HT1080 (cell line): ENCODE measurements around a stretch of chr4.

DNA sequence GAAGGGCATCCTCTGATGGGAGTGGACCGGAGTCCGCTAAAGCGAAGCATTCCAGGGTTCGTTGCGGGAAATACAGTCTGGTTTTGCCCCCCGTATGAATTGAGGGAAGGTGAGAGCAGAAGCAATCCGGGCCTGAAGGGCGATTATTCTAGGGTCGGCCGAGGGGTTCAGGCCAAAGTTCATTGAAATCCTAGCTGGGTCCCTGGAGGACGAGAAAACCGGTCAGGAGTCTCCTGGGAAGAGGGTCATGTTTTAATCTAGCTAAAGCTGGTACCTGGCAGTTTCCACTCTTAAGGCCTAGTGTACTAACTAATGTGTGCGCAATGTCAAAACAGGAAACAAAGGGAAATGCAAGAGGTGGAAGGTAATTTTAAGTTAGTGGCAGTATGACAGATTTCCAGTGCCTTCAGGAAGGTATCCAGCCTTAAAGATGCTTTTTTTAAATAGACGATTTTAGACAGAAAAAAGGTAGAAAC lies 324 bp downstream of the FAM200B start:
RAMPAGE:
- cytosol, long total RNA = no peak
- long total RNA = no peak
- nucleus, long total RNA = no peak

DNA sequence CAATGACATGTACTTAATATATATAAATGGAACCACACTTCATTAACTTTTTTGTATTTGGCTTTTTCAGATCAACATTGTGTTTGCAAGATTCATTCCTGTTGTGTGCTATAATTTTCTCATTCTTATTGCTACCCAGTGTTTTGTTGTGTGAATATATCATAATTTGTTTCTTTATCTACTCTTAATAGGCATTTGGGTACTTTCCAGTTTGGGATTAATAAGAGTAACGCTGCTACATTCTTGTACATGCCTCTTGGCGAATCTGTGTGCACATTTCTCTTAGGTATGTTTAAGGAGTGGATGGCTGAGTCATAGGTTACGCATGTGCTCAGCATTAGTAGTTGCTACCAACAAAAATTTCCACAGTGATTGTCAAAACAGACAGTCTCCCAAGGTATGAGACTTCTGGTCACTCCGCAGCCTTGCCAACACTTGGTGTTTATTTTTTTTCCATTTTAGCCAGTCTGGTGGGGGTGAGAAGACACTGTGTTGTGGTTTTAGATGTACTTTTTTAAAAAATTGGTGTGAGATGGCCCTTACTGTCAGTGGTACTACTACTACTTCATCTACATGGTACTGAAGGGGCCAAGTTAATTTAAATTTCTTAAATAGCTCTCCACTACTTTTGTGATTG lies 44.6 kb downstream of the FGFBP1 start:
RAMPAGE:
- cytosol, long total RNA = no peak
- long total RNA = no peak
- nucleus, long total RNA = no peak

RAMPAGE:
- cytosol, long total RNA = no peak
- long total RNA = no peak
- nucleus, long total RNA = no peak
These were observed 915 bp downstream of the PROM1 start for GRCh38 chr4:16083047-16083169.

DNA sequence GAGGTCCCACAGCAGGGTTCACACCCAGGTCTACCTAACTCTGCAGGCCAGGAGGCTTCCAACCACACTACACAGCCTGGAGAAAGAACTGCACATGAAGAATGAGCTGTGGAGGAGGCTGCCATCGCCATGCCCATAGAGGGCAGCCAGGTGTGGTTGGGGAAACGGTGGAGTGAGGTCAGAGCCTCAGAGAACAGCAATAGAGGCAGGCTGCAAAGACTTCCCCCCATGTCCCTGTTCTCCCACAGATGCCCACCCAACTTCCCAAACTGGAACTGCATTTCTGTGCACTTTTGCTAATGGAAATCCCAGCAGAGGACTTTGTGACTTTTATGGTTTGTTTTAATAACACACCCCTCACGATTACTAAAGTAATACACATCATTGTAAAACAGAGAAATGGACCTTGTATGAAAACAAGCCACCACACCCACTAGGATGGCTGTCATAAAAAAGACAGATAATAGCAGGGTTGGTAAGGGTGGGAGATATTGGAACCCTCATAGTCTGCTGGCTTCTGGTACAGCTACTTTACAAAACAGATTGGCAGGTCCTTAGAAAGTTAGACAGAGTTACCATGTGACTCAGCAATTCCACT lies 59.0 kb upstream of the PROM1 start:
RAMPAGE:
- cytosol, long total RNA = no peak
- long total RNA = no peak
- nucleus, long total RNA = no peak

DNA sequence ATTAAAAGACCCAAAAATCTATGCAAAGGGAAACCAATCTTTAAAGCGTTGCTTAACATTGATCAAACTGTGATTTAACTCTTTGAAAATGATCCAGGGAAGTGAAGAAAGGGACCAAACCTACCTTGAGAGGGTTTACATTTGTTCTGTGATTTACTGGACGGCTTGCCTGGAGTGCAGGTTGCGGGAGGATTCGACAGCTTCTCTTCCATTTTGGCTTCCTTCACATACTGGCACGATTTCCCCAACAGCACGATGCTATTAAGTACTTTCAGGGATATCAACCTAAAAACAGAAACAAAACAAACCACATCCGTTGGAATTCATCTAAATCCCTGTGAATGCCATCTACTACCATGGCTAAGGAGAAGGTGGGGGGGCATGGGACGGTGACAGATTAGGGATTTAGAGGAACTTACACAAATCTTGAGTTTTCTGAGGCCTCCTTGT lies 59.7 kb downstream of the TAPT1 start:
RAMPAGE:
- cytosol, long total RNA = no peak
- long total RNA = no peak
- nucleus, long total RNA = no peak

GRCh38 chr4:16896213-16896724 lies 2.2 kb downstream of the LDB2 start:
RAMPAGE:
- cytosol, long total RNA = no peak
- long total RNA = no peak
- nucleus, long total RNA = no peak

RAMPAGE:
- cytosol, long total RNA = no peak
- long total RNA = no peak
- nucleus, long total RNA = no peak
These were observed 572 bp upstream of the LDB2 start for GRCh38 chr4:16899031-16899402.

DNA sequence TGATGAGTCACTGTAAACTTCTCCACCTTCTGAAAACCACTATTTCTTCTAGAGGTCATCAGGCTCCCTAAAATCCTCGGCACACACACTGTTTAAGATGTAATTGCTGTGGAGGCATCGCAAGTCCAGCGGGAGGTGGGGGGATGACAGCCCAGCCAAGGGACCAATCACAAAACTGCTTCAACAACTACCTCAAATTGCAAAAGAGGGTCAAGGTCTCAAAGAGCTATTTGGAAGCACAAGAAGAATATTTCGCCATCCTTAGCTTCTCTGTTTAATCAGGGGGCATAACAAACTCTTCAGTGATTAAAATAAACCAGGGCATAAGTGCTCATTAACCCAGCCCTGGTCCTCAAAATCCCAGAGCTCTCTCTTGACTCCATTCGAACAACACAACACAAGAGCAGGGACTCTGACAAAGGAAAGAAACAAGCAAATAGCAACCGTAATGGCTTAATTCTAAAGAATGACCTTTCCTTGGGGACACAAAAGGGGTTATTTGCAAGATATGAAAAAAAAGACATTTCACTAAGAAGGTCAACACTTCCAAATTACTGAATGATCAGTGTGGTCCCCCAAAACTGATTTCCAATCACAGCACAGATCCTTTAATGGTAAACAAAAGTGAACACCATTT lies 13.7 kb downstream of the QDPR start:
RAMPAGE:
- cytosol, long total RNA = no peak
- long total RNA = no peak
- nucleus, long total RNA = no peak

GRCh38 chr4:17515281-17515769 lies 360 bp downstream of the CLRN2 start:
RAMPAGE:
- cytosol, long total RNA = no peak
- long total RNA = no peak
- nucleus, long total RNA = no peak

DNA sequence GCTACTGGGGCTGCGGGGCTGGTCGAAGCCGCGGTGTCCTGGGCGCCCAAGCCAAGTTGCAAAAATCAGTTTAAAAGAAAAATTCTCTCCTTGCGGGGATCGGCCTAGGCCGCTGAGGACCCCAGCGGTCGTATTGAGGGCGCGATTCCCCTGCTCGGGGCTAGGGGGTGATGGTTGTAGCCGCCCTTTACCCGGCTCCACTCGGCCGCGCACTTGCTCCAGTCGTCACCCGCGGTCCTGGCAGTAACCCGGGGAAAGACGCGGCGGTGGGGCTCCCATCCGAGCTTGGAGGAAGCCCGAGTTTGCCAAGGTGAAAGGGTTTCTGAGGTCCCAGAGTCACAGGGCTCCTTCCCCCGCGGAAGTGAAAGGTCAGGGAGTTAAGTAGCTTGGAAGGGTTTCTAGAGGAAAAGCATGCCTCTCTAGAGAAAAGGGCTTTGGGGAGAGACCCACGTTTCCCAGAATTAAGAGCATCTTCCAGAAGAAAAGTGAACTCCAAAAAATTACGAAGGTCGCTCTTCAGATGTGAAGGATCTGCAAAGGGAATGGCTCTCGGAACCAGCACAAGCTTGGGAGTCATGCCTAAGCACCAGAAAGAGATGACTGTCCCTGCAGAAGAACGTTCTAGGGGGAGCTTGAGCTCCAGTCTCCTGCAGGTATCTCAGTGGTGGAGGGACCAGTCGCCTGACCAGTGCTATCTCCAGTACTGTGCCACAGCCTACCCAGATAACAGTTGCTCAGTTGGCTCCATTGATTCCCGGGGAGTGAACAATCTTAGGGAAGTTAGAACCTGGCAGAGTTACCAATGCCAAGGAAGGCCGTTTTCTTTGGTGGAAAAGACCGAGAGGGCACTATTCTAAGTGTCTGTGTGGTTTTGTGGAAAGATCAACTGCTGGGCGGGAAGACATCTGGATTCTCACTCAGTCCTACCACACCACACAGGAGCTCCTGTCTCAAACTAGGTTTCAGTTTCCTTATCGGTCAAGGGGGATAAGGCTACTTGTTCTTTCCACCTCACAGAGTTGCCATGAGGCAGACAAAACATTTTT lies 943 bp downstream of the LAP3 start:
RAMPAGE:
- cytosol, long total RNA = no peak
- long total RNA = no peak
- nucleus, long total RNA = no peak

DNA sequence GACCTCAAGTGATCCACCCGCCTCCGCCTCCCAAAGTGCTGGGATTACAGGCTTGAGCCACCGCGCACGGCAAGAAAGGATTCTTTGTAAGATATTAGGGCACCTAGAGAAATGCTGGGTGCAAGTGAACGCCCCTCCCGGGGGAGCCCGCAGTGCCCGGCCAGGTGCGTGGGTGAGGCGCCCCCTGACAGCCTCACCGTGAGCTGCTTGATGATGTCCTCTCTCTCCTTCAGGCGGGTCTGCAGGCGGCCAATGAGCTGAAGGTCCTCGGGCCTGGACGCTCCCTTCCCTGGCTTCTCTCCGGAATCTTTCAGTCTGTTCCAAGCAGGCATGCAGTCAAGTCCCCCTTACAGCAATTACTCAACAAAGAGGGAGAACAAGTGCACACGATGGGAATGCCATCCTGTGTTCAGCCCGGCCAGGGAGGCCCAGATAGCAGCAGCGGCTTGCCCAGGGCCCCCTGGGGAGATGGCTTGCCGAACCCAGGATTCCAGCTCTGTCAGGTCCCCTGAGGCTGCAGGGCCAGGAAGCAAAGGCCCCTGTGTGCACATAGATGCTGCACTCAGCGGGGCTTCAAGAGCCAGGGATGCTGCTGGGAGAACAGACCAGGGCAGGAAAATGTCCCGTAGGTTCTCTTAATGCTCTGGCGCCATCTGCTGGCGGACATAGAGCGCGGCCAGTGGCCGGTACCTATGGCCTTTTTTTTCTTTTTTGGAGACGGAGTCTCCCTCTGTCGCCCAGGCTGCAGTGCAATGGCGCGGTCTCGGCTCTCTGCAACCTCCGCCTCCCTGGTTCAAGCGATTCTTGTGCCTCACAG lies 22.1 kb downstream of the MED28 start:
RAMPAGE:
- cytosol, long total RNA = no peak
- long total RNA = no peak
- nucleus, long total RNA = no peak

GRCh38 chr4:20251283-20251660 lies 433 bp upstream of the SLIT2 start:
RAMPAGE:
- cytosol, long total RNA = no peak
- long total RNA = no peak
- nucleus, long total RNA = no peak

GRCh38 chr4:20431356-20431971 lies 179.8 kb downstream of the SLIT2 start:
RAMPAGE:
- cytosol, long total RNA = no peak
- long total RNA = no peak
- nucleus, long total RNA = no peak

GRCh38 chr4:22395263-22396006 lies 120.4 kb downstream of the ADGRA3 start:
RAMPAGE:
- cytosol, long total RNA = no peak
- long total RNA = no peak
- nucleus, long total RNA = no peak

DNA sequence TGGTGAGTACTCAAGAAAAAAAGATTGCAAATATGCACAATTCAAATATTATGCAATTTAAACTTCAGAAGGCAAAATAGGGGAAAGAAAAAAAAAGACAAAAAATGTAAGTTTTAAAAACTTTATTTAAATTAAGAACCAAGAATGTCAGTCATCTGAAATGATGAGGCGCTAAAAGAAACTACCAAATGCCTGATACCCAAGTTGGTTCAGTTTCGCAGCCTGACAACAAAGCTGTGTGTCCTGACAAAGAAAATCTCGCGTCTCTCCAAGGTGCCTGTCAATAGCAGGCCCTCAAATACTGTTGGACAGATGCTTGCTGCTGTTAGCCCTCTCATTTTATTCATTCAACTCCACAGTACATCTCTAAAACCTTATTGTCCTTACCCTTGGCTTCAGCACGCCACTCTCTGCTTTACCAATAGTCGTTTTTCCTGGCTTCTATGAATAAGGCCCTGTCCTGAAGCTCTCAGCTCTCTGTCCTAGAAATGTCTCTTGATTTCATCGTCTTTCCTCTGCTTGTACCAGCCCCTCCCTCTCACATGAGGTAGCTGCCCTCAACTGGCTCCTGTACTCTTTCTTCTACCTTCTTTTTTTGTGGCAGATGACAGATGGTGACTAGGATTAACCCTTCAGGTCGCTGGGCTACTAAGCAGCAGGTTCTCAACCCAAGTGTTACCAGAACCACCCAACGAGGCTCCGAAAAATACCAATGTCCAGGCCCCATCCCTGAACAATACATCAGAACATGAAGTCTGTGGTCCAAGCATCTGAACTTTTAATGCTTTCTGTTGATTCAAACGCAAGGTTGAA lies 11.5 kb downstream of the ADGRA3 start:
RAMPAGE:
- cytosol, long total RNA = no peak
- long total RNA = no peak
- nucleus, long total RNA = no peak

RAMPAGE:
- cytosol, long total RNA = no peak
- long total RNA = no peak
- nucleus, long total RNA = no peak
These were observed 358.1 kb upstream of the ADGRA3 start for GRCh38 chr4:22873916-22874323.

GRCh38 chr4:23020492-23020850 lies 504.6 kb upstream of the ADGRA3 start:
RAMPAGE:
- cytosol, long total RNA = no peak
- long total RNA = no peak
- nucleus, long total RNA = no peak

GRCh38 chr4:23820719-23821276 lies 69.0 kb downstream of the PPARGC1A start:
RAMPAGE:
- cytosol, long total RNA = no peak
- long total RNA = no peak
- nucleus, long total RNA = no peak

RAMPAGE:
- cytosol, long total RNA = no peak
- long total RNA = no peak
- nucleus, long total RNA = no peak
These were observed 177.9 kb upstream of the PPARGC1A start for GRCh38 chr4:24067512-24068333.

RAMPAGE:
- cytosol, long total RNA = no peak
- long total RNA = no peak
- nucleus, long total RNA = no peak
These were observed 320.6 kb upstream of the PPARGC1A start for GRCh38 chr4:24210335-24211008.